SK-N-MC (cell line): ENCODE measurements around a stretch of chr2.

- RRBS: no CpG with 5 or more reads among the region's 4 CpGs
Observed at GRCh38 chr2:143258094-143259103, 129.2 kb downstream of the ARHGAP15 start.

- RRBS: no CpG with 5 or more reads among the region's 3 CpGs
Observed at GRCh38 chr2:143901063-143901649, 431.2 kb downstream of the GTDC1 start.

GRCh38 chr2:143936584-143937218, 395.6 kb downstream of the GTDC1 start:
- RRBS: 20% methylated on average over 11 of the region's 62 CpGs

DNA sequence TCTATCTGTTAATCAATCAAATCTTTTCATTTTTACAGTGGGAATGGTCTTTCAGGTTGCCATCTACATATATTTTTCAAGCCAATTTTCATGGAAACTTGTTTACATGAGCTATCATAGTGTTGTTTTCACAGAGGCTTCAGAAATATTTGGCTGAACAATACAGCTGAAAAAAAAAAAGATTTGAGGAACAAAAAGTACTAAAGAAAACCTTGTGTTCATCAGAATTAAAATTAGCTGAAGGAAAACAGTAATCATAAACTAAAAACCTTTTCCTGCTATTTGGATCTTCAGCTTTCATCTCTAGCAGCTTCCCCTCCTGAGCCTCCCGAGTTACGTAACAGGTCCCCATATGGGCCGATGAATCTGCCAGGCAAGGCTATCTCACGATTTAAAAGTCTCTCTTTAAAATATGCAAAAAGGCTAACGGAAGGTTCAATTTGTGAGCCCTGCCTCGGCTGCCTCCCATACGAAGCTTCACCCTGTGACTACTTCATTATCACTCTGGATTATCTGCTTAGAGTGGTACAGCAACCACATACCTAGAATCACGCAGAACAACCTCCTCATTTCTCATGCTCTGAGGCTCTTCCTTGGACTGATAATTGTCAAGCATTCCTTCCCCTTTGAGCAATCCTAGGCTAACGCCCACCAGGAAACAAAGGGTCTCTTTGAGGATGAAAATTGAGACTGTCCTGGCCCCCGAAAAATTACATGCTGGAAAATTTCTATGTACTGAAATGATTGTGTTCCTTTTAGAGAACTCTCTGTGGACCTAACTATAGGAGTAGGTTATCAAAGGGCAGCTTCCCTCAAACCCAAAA, 40.1 kb upstream of the GTDC1 start:
- RRBS: no CpG with 5 or more reads among the region's 10 CpGs

DNA sequence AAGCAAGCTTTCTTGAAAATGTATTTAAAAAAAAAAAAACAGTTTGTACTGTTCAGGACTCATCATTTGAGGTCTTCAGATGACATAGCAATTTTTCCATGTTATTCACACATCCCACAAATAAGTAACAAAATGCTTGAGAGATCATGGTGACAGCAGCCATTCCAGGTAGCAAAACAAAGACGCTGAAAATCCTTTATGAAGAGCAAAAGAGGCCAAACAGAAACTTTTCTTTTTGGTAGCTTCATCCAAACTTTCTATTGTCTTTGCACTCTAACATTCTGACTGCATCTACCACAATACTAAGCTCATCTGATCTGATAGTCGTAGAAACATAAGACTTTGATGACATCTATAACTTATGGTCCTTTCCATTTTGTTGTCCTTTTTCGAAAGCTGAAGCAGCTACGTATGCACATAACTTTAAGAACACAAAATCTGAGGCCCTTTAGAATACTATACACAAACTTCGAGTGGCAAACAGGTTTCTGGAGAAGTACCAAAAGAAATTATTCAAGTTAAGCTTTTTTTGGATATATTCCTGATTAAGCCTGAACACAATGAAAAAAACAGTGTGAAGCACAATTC, 76.0 kb downstream of the ZEB2 start:
- RRBS: no CpG with 5 or more reads among the region's 5 CpGs

DNA sequence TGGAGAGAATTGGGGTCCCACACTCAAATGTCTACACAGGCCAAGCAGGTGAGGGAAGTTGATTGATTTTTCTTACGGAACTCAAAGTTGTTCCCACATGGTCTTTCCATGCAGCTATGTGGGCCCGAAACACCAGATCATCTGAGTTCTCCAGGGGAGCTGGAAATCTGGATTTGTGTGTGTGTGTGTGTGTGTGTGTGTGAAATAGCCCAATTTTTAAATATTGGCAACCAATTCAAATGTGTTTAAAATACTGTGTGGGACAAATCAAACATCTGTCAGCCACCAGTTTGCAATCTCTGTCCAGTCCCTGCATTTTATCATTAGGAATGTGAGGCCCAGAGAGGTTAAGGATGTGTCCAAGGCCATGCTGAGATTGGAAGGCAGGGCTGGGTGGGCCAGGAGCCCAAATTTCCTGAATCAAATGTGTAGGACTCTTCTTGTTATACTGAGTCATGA, 35.9 kb downstream of the ZEB2 start:
- RRBS: no CpG with 5 or more reads among the region's 2 CpGs

GRCh38 chr2:144495190-144496076, 24.5 kb downstream of the ZEB2 start:
- RRBS: no CpG with 5 or more reads among the region's 6 CpGs

DNA sequence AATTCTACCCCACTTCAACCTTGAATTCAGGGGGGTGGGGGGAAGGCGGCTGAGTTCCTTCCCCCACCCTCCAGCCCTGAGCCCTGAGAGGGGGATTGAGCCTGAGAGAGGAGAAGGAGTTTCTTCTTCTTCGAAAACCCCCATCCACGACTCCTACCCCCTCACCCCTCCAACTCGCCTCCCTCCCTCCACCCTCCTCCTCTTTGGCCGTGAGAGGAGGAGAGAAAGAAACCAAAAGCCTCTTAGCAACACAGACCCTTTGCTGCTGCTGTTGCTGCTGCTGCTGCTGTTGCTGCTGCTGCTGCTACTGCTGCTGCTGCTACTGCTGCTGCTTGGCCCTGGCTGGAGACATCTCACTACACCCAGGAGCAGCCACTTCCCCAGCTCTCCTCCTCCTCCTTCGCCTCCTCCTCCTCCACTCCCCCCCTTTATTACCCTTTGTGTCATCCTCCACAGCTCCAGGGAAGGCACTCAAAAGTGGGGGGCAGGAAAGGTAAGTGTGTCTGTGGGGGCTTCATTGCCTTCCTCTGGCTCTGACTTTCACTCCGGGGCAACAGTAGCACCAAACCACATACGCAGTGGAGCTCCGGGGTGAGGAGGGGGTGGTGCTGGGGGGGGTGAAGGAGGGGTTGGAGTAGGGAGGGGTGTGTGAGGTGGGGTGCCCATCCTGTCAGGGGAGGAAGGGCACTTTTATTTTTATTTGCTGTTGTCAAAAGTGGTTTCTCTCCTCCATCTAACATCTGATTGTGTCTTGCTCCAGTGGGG, 483 bp downstream of the MBD5 start:
- RRBS: 0% methylated on average over 2 of the region's 9 CpGs

- RRBS: no CpG with 5 or more reads among the region's 7 CpGs
Observed at GRCh38 chr2:148097603-148098571, 77.0 kb downstream of the MBD5 start.

GRCh38 chr2:148345481-148346051, 299.0 kb upstream of the EPC2 start:
- RRBS: no CpG with 5 or more reads among the region's 6 CpGs

DNA sequence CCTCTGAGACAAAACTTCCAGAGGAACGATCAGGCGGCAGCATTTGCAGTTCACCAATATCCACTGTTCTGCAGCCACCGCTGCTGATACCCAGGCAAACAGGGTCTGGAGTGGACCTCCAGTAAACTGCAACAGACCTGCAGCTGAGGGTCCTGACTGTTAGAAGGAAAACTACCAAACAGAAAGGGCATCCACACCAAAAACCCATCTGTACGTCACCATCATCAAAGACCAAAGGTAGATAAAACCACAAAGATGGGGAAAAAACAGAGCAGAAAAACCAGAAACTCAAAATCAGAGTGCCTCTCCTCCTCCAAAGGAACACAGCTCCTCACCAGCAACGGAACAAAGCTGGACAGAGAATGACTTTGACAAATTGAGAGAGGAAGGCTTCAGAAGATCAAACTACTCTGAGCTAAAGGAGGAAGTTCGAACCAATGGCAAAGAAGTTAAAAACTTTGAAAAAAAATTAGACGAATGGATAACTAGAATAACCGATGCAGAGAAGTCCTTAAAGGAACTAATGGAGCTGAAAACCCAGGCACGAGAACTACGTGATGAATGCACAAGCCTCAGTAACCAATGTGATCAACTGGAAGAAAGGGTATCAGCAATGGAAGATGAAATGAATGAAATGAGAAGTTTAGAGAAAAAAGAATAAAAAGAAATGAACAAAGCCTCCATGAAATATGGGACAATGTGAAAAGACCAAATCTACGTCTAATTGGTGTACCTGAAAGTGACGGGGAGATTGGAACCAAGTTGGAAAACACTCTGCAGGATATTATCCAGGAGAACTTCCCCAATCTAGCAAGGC, 263.6 kb upstream of the EPC2 start:
- RRBS: no CpG with 5 or more reads among the region's 12 CpGs

DNA sequence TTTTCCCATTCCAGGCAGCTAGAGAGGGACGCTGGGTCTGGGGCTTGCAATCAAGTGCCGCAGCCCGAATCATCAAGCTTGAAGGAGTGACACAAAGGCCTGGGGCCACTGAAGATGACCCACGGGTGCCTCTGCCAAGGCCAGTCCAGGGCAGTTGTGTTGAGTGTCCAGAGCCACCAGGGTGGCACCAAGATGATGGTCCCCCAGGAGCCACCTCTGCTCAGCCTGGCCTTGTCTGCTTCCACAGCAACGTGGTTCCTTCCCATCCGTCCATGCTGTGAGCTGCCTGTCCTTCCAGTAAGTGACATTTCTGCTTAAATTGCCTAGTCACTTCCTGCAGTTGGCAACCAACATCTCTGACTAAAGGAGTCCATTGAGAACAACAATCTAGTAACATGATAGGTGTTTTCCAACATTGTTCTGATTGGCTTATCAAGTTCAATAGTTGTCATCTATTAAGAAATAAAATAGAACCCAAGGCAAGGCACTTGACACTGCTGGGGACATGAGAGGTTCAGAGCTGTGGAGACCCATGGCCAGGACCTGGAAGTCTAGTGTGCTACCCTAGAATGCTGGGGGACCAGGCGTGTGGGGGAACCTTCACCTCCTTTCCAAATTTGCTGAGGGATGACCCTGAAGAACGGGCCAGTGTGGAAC, 99.1 kb upstream of the EPC2 start:
- RRBS: no CpG with 5 or more reads among the region's 8 CpGs

DNA sequence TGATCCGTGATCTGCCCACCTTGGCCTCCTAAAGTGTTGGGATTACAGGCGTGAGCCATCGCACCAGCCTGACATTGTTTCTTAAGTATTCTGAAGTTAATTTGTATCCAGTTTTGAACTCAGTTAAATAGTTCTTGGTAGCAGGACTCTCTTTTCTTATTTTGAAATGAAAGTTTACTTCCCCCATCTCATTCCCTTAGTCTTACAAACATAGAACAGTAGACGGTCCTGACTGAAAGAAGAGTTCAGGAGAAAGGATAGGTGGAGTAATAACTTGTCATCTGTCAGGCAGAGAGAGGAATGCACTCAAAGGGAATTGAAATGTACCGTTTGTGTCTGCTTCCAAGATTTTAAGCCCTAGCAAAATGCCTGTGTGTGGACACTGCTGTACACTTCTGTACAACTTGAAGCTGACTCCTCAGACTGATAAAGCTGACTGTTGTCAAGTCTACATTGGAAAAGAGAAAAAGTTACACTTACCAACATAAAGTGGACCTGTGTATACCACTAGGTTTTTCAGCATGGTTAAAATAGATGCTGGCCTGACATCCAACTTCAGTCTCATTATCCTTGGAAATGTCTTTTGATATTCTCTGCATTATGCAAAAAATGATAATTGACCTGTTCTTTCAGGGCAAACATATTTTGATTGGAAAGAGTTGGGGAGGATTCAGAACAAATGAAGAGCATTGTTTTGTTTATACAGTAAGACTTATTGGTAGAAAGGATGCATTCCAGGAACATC, 50.6 kb downstream of the EPC2 start:
- RRBS: no CpG with 5 or more reads among the region's 5 CpGs

- RRBS: no CpG with 5 or more reads among the region's 10 CpGs
Observed at GRCh38 chr2:148998105-148998632, 40.3 kb upstream of the LYPD6B start.

DNA sequence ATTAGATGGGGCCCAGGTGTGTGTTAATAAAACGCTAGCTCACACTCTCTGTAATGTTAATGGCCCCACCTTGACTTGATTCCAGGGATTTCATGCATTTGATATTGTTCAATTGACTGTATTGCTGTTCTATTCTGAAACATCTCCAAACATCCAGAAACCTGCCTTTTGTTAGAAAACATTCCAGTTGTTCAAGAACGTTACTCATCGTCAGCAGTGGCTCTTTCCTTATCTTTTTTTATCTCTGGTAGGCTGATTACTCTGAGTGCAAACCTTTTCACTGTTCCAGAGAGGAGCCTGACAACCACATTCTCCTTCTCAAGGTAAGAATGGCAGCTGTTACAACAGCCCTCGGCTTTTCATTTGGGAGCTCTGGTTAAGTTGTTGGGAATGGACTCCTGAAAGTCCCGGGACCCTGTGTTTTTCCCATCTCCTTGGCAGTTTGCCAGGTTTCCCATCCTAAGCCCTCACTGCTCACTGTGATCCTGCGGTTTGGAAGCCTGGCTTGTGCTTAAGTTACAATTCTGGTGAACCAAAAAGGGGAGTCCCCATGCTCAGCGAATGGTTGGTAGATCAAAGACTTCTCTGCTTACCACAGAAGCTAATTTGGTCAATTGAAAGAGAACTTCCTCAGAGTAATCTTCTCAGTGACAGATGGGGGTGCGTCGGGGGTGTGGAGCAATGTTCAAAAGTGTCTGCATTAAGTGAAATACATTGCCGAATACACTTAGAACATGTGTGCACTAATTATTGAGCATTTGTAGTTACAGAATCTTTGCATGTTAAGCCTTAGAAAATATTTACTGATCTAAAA, 122.2 kb downstream of the LYPD6B start:
- RRBS: no CpG with 5 or more reads among the region's 10 CpGs

- RRBS: no CpG with 5 or more reads among the region's 5 CpGs
Observed at GRCh38 chr2:150141091-150142026, 346.1 kb downstream of the RND3 start.

GRCh38 chr2:150170928-150171606, 316.4 kb downstream of the RND3 start:
- RRBS: no CpG with 5 or more reads among the region's 47 CpGs

DNA sequence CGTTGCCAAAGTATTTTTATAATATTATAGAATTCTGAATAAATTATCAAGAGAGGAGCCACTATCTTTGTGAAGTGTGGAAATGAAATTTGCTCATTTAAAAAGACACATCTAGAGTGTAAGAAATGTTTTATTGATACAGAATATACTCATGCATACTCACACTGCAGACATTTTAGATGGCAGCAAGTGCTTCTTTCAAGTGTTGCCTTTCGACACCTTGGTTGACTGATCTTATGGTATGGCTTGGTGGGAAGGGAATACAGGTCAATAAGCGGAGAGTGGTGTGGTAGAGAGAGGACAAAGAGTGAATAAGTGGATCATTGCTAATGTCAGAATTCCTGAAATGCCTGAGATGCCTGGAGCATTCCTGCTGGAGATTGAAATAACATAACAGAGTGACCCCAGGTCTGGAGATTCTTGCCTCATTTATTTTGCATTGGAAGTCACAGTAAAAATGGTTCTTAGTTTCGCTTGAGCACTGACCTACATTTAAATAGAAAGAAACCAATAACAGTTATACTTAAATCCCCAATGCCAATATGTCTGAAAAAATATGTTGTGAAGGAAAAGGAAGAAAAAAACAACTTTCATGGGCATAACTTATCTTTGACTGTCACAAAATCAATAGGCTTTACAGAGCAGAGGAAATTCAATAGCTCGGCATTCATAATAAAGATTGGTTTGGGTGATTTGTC, 76.6 kb downstream of the RND3 start:
- RRBS: no CpG with 5 or more reads among the region's 5 CpGs

DNA sequence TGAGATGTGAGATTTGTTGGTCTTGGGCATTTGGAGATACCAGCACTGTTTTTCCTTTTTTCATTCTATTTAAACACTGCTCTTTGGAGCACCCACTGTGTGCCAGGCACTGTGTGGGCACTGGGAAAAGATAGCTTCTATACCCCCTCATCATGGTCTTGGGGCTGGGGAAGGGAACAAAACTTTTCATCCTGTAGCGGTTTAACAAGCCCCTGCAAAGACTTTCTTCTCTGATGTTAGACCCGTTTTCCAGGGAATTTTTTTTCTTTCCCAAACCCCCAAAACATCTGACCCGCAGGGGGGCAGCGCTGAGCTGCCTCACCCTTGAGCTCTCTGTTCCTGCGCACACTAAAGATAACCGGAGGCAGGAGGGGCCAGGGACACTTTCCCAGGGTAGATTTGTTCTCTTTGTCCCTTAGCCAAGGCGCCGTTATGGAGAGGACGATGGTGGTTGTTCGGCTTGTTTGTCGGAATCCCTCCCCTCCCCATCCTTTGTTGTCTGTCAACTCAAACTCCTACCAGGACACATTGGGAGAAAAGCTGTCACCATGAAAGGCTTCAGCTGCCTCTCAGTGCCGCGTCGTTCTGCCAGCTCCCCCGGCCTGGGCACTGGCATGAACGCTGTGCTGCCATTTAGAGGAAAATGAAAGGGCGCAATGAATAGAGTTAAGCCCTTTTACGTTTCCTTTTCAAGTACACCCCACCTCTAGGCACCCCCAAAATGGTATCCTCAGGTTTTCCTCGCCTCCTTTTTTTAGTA, 62.4 kb downstream of the RND3 start:
- RRBS: no CpG with 5 or more reads among the region's 19 CpGs

DNA sequence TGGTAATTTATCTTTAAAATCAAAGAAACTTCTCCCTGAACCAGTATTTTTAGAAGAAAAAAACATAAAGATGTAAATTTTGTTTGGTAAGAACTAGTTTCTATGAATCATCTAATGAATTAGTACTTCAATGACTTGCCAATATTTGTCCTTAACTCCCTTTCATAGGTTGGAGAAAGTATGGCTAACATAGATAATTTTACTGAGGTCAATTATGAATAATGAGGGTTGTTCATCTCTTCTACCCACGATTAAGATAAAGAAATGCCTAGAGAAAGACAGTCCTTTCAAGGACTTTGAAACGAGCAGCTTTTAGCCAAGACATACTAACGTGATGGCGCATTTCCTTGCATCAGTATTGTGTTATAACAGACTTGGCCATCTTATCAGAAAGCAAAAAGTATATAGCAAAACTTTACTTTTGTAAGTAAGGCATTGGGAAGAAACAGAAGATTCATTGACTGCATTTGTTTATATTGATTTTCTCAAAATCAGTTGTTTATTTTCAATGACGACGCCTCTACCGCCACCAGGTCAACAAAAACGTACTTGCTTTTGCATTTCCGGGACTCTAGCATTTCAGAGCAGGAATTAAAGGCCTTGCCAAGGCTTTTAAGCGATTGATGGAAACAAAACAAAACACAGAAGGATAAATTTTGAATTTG, 1.0 kb downstream of the RBM43 start:
- RRBS: no CpG with 5 or more reads among the region's 10 CpGs